Testis (tissue), 5 donors: ENCODE results near the gene KIDINS220.

GRCh38 chr2:8684927-8685527, 3.2 kb downstream of the ID2 start:
- PRO-cap, 3 experiments = peak in 3 of 3 experiments; most common plus-strand start chr2:8685162 (in 1); most common minus-strand start chr2:8685105 (in 3)
- RAMPAGE, long total RNA, 2 experiments = no peak in any of the 2 experiments
- RRBS = 2% methylated on average over 21 of the region's 61 CpGs

GRCh38 chr2:8821151-8821624, 16.2 kb downstream of the KIDINS220 start:
- PRO-cap, 3 experiments = no peak in any of the 3 experiments
- RAMPAGE, long total RNA, 2 experiments = no peak in any of the 2 experiments
- RRBS = no CpG with 5 or more reads among the region's 4 CpGs

- PRO-cap, 3 experiments = peak in 3 of 3 experiments; most common plus-strand start chr2:8837702 (in 3); most common minus-strand start chr2:8837592 (in 3)
- RAMPAGE, long total RNA, 2 experiments = start-site peak on the minus strand in 1 of 2 experiments, at chr2:8837596-8837618 at its widest, 560 reads per replicate
- RRBS = 1% methylated on average over 34 of the region's 73 CpGs
Observed at GRCh38 chr2:8837138-8838096, at the start of gene KIDINS220. KIDINS220 (minus strand) TSS chr2:8837613.

- PRO-cap, 3 experiments = no peak in any of the 3 experiments
- RAMPAGE, long total RNA, 2 experiments = no peak in any of the 2 experiments
- RRBS = no CpG with 5 or more reads among the region's 9 CpGs
Observed at GRCh38 chr2:8858262-8859062, 21.0 kb upstream of the KIDINS220 start.

DNA sequence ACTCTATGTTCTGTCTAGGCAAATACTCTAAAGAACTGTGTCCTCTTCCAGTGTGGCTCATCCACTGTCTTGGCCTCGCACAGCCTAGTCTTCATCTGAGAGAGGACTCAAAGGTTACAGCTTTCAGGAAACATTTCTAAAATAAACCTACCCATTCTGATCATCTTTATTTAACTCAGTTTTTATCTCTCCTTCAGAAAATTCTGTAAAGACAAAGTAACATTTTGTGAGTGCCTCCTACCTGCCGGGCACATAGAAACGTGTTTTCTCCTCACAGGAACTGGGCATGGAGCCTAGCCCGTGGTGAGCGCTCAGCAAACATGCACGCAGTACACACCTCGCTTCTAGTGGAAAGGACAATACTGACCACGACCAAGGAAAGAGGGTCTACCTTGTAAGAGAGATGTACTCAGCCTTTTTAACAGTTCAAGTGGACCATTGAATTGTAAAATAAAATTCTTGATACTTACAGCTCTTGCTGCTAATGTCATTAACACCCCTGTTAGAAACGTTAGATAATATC, 24.8 kb upstream of the KIDINS220 start:
- PRO-cap, 3 experiments = no peak in any of the 3 experiments
- RAMPAGE, long total RNA, 2 experiments = no peak in any of the 2 experiments
- RRBS = no CpG with 5 or more reads among the region's 9 CpGs

GRCh38 chr2:8955356-8955885, 48.1 kb downstream of the MBOAT2 start:
- PRO-cap, 3 experiments = no peak in any of the 3 experiments
- RAMPAGE, long total RNA, 2 experiments = no peak in any of the 2 experiments
- RRBS = no CpG with 5 or more reads among the region's 2 CpGs

DNA sequence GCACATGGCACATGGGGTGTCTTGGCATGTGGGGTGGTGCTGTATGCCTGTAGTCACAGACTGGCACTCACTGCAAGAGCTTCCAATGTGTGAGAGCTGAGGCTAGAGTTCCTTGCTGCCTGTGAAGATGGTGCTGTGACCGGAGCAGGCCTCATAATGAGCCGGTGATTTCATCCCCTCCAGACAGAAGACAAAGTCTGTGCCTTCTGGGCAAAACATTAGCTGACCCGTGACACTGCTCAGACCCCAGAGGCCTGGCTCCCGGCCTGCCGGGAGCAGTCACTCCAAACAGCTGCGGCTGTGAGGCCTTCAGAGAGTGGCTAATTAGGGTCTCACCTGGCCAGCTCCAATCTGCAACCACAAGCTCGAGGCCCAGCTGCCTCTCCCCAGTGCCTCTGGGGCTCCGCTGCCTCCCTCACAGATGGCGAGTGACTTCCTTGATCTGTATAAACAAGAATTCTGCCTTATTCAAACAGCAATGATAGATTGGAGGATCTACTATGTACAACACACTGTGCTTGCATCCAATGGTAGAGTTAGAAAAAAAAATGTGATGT, 98.5 kb upstream of the ASAP2 start:
- PRO-cap, 3 experiments = no peak in any of the 3 experiments
- RAMPAGE, long total RNA, 2 experiments = no peak in any of the 2 experiments
- RRBS = 76% methylated on average over 3 of the region's 9 CpGs

- PRO-cap, 3 experiments = no peak in any of the 3 experiments
- RAMPAGE, long total RNA, 2 experiments = no peak in any of the 2 experiments
- RRBS = no CpG with 5 or more reads among the region's 3 CpGs
Observed at GRCh38 chr2:9168915-9169178, 37.8 kb upstream of the ASAP2 start.

DNA sequence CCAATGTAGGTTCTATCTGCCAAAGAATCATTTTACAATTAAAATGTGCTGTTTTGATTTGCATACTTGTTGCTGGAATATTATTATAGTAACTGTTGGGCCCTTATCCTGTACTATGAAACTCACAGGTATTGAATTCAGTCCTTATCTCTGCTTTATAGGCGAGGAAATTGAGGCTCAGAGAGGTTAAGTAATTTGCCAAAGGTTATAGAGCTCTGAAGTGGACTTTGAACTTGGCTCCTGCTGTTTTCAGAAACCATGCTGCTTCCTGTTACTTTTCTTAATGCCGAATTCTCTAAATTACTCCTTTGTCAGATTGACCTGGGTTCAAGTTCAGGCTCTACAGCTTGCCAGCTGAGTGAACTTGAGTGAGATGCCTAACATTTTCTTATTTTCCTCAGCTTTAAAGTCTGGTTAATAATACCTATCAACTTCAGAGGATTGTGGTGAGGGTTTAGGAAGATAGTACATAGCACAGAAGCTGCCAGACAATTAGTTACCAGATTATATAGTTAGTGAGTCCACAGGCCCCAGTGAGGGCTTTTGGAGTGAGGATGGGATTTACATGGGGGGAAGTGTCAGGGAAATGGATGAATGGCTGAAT, 3.4 kb downstream of the ASAP2 start:
- PRO-cap, 3 experiments = no peak in any of the 3 experiments
- RAMPAGE, long total RNA, 2 experiments = no peak in any of the 2 experiments
- RRBS = no CpG with 5 or more reads among the region's 2 CpGs

GRCh38 chr2:9329246-9329764, 94.0 kb downstream of the ITGB1BP1 start:
- PRO-cap, 3 experiments = no peak in any of the 3 experiments
- RAMPAGE, long total RNA, 2 experiments = no peak in any of the 2 experiments
- RRBS = no CpG with 5 or more reads among the region's 7 CpGs

DNA sequence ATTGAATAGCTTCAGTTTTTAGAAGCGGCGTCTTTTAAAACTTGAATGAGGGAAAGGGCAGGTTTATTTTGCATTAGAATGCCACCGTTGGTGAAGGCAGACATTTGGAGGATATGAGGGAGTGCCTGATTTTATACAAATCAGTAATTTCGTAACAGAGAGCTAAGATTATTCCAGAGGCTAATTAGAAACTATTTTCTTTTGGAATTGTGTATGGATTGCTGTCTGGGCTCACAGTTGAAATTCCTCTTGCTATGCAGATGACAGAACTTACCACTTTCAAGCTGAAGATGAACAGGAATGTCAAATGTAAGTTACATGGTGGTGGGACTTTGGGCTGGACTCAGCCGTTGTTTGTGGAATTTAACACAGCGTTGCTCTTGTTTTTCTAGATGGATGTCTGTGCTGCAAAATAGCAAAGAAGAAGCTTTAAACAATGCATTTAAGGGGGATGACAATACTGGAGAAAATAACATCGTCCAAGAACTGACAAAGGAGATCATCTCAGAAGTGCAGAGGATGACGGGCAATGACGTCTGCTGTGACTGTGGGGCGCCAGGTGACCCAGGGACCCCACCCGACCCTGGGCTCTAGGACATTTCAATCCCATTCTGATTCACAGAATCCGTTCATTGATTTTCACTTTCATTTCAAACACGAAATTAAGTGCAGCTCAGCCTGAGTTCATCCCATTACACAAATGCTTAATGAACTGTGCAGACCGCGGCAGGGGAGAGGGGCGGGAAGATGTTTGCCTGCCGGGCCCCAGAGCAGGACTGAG, 67.4 kb downstream of the ITGB1BP1 start:
- PRO-cap, 3 experiments = no peak in any of the 3 experiments
- RAMPAGE, long total RNA, 2 experiments = no peak in any of the 2 experiments
- RRBS = no CpG with 5 or more reads among the region's 17 CpGs

DNA sequence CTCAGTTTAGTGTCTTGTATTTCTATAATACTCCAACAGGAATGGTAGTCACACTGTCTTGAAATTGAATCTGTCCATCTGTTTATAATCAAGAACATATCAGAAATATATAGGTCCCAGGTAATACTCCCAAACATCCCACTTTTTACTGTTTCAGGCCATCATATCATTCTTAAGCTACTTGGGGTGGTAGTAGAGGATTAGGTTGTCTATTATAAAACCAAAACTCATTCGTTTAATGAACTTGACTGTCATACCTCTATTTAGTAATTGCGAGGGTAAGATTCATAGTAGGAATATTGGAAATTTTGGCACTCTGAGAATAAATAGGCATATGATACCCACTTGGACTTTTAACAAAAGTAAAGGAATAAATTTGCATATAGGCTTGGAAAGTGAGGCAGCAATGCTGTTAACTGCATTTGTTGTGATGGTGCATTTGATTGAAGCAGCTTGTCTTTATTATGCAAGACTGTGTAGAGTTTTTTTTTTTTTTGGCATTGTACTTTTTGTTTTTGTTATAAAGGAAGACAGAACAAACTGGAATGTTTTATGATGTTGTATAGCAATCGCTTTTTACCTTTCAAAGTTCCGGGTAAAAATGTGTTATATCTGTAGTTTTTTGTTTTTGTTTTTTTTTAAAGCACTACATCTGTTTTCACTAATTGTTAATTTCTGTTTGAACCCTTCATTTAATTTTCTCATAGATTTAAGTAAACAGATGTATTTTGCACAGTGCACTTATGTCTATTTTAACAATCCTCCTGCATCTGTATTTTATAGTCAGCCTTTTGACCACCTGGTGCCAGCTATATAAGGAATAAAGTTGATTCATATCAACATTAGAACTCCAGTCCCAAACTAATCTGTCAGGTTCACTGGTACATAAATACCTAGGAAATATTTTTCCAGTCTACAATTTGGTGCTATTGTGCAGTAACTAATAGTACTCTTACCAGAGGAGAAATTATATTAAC, 18.8 kb downstream of the ITGB1BP1 start:
- PRO-cap, 3 experiments = no peak in any of the 3 experiments
- RAMPAGE, long total RNA, 2 experiments = no peak in any of the 2 experiments
- RRBS = no CpG with 5 or more reads among the region's 4 CpGs

GRCh38 chr2:9432419-9432829, 9.0 kb downstream of the CPSF3 start:
- PRO-cap, 3 experiments = no peak in any of the 3 experiments
- RAMPAGE, long total RNA, 2 experiments = start-site peak on the plus strand in 1 of 2 experiments, at chr2:9432512-9432601 at its widest, 44 to 91 reads per replicate
- RRBS = no CpG with 5 or more reads among the region's 10 CpGs

GRCh38 chr2:9554737-9555148, 887 bp downstream of the ADAM17 start:
- PRO-cap, 3 experiments = peak in 3 of 3 experiments; most common plus-strand start chr2:9555082 (in 2); most common minus-strand start chr2:9554945 (in 2)
- RAMPAGE, long total RNA, 2 experiments = no peak in any of the 2 experiments
- RRBS = no CpG with 5 or more reads among the region's 8 CpGs

GRCh38 chr2:9610716-9611685, 19.8 kb downstream of the YWHAQ start:
- PRO-cap, 3 experiments = no peak in any of the 3 experiments
- RAMPAGE, long total RNA, 2 experiments = no peak in any of the 2 experiments
- RRBS = no CpG with 5 or more reads among the region's 12 CpGs

DNA sequence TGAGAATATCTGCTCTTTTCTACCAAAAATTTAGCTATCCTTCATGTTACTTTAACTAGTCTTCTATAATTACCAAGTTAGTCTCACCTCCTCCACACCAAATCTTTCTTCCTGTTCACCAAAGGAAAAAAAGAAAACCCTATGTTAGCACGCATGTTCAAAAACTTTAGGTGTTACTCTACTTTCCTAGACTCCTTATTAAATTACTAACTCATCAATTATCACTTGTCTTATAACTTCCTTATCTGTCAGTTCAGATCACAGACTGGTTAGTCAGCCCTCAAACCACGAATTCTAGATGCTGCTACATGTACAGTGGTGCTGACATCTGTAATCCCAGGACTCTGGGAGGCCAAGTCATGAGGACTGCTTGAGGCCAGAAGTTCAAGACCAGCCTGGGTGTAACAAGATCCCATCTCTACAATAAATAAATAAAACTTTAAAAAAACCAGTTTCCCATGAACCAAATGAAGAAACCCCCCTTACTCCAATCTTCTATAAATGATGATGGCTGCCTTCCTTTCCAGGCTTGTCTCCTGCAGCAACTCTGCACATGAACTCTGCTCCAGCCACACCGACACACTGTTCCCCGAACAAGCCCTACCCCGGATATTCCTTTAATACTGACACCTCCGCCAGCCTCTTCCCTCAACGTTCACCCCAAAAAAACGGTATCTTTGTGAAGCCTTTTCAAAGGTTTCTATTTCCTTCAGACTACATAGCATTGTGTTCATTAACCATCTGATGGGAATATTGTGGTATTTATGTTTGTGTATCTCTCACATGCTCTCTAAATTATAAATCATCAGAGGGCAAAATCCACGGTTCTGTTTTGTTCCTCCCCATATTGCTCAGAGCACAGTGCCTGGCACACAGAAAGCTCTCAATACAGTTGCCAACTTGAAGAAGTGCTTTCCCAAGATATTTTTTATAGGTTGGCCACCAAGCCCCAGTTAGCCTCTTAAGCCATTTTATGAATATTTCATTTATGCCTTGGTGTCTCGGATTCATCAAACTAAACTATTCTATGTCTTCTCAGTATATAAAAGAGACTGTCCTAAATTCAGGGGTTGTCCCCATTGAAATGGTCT, 3.2 kb downstream of the YWHAQ start:
- PRO-cap, 3 experiments = no peak in any of the 3 experiments
- RAMPAGE, long total RNA, 2 experiments = no peak in any of the 2 experiments
- RRBS = no CpG with 5 or more reads among the region's 10 CpGs

- PRO-cap, 3 experiments = no peak in any of the 3 experiments
- RAMPAGE, long total RNA, 2 experiments = no peak in any of the 2 experiments
- RRBS = no CpG with 5 or more reads among the region's 7 CpGs
Observed at GRCh38 chr2:9703320-9704012, 72.7 kb upstream of the YWHAQ start.

- PRO-cap, 3 experiments = no peak in any of the 3 experiments
- RAMPAGE, long total RNA, 2 experiments = no peak in any of the 2 experiments
- RRBS = no CpG with 5 or more reads among the region's 9 CpGs
Observed at GRCh38 chr2:9714817-9715066, 83.9 kb upstream of the YWHAQ start.

DNA sequence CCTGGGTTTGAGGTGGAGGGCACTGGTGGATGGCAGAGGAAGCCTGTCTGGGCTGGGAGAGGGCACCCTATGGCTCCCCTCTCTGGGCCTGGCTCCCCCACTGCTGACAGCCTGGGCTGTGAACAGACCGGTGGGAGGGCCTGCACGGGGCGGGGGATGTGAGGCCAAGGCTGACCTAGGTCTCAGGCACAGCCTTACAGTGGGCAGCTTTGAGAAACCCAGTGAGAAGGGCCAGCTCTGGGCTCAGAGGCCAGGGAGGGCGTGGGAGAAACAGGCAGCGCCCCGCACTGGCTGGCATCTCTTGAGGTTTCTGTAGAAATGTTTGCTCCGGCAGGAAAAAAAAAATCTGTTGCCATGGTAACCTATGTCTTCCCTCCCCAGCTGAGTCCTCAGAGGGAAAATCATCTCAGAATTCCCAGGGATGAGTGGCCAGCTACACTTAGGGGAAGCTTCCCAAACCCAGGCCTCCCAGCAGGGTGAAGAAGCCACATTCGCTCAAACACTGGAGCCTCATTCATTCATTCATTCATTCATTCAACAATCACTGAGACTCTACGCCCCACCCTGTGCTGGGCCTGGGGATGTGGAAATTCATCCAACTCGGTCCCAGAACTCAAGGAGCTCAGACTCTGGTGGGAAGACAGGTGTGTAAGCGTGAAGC, 71.7 kb upstream of the TAF1B start:
- PRO-cap, 3 experiments = no peak in any of the 3 experiments
- RAMPAGE, long total RNA, 2 experiments = no peak in any of the 2 experiments
- RRBS = no CpG with 5 or more reads among the region's 11 CpGs

DNA sequence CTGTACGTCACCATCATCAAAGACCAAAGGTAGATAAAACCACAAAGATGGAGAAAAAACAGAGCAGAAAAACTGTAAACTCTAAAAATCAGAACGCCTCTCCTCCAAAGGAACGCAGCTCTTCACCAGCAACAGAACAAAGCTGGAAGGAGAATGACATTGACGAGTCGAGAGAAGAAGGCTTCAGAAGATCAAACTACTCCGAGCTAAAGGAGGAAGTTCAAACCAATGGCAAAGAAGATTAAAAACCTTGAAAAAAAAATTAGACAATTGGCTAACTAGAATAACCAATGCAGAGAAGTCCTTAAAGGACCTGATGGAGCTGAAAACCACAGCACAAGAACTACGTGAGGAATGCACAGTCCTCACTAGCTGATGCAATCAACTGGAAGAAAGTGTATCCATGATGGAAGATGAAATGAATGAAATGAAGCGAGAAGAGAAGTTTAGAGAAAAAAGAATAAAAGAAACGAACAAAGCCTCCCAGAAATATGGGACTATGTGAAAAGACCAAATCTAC, 18.7 kb downstream of the TAF1B start:
- PRO-cap, 3 experiments = no peak in any of the 3 experiments
- RAMPAGE, long total RNA, 2 experiments = start-site peak on the plus strand in 1 of 2 experiments, centred at position 407 of the sequence, 20 reads per replicate
- RRBS = no CpG with 5 or more reads among the region's 9 CpGs